GM12892 (cell line): Measurements from ENCODE around the genes EGLN1 and DISC1.

- RRBS, result 39% methylated on average over 6 of the region's 43 CpGs
Measured at GRCh38 chr1:230332436-230333333, 93.4 kb downstream of the PGBD5 start.

GRCh38 chr1:230422564-230423086, 3.5 kb downstream of the PGBD5 start:
- RRBS, result no CpG with 5 or more reads among the region's 10 CpGs

DNA sequence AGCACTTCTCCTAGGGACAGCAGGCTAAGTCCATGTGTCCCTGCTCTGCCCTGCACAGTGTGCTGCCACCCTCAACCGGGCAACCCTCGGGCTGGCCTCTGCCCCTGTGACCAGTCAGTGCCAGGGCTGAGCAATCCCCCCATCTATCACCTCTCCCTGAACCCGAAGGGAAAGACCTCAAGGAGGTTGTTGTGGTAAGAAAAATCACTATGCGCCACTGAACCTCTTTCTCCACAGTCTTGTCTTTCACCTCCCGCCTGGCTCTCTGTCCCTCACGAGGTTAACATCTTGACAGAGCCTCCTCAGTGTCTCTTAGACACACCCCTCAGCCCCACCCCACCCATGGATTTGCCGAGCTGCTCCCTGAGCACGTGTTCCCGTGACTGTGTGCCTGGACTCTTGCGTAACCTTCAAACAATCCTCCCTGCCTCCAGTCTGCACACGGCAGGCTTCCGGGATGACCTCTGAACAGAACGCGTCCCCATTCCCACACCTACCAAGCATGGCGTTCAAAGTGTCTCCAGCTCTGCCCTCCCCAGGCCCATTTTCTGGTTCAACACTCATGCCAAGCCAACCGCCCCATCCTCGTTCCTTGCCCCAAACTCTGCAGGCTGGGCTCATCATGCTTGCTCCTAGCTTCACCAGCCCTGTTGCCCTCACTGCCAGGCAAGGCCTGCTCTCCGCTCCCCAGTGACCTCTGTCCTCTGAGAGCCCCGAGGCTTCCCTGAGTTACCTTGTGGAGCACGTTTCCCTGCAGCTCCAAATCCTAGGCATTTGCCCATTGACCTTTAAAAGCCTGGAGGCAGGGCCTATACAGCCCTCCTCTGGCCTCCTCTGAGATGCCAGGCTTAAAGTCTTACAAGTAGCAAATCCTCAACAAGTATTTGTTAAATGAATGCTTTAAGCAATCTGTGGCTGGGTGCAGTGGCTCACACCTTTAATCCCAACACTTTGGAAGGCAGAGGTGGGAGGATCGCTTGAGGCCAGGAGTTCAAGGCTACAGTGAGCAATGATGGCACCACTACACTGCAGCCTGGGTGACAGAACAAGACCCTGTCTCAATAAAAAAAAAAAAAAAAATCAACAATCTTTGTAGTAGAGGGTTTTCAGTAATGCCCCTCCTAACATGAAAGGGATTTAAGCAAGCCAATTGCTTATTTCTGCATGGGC, 5.2 kb downstream of the AGT start:
- RRBS, result no CpG with 5 or more reads among the region's 21 CpGs

- RRBS, result no CpG with 5 or more reads among the region's 4 CpGs
Measured at GRCh38 chr1:230725142-230725558, 11.2 kb upstream of the AGT start.

- RRBS, result no CpG with 5 or more reads among the region's 5 CpGs
Measured at GRCh38 chr1:230739802-230740210, 7.4 kb upstream of the CAPN9 start.

GRCh38 chr1:230824577-230824840, 43.8 kb downstream of the C1orf198 start:
- RRBS, result no CpG with 5 or more reads among the region's 2 CpGs

- RRBS, result no CpG with 5 or more reads among the region's 13 CpGs
Measured at GRCh38 chr1:230977144-230977816, 1.4 kb downstream of the TTC13 start.

DNA sequence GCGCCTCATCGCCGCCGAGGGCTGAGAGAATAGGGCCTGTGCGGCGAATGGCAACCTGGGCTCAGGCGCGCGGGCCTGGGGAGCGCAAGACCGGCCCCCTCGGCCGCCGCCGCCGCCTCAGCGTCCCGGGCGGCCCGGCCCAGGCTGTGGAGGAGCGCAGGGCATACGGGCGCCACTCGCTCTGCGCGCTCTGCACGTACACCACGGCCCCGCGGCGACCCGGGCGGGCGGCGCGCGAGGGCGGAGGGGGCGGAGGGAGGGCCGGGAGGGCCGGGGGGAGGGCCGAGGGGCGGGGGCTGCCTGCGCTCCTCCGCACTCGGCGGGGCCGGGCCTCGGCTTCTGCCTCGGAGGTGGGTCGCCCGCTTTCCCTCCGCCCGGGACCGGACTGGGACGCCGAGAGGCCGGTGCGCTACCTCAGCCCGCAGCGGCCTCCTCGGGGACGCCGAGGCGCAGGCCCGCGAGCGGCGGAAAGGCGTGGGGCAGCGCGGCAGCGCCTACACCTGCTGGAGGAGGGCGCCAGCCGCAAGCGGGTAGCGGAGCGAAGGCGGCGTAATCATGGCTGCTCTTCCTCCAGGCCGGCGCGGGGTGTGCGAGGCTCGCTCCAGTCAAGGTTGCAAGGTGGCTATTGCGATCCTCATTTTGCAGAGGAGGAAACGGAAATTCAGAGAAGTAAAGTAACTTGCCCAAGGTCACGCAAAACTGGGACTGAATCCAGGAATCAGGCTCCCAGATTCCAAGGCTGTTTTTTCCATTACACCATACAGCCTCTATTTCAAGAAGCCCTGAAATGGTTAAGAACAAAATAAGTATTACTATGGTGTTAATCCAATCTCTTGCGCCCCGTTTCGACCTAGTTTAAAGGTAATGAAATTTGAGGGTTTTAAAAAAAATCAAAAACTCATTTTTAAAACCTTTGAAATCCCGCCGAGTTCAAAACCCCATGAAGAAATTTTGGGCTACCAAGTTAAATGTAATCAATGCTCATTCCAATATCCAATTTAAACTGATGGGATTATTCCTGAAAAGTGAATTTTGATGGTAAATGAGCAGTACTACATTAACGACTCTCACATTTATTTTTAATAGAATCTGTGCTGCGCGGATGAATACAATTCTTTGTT, at the start of gene EGLN1:
Gene EGLN1, minus strand, starts transcription at position 185 of the 1,121 bp plus-strand sequence.
- RRBS, result 1% methylated on average over 29 of the region's 96 CpGs

- RRBS, result no CpG with 5 or more reads among the region's 14 CpGs
Measured at GRCh38 chr1:231612512-231613296, 13.9 kb upstream of the DISC1 start.

DNA sequence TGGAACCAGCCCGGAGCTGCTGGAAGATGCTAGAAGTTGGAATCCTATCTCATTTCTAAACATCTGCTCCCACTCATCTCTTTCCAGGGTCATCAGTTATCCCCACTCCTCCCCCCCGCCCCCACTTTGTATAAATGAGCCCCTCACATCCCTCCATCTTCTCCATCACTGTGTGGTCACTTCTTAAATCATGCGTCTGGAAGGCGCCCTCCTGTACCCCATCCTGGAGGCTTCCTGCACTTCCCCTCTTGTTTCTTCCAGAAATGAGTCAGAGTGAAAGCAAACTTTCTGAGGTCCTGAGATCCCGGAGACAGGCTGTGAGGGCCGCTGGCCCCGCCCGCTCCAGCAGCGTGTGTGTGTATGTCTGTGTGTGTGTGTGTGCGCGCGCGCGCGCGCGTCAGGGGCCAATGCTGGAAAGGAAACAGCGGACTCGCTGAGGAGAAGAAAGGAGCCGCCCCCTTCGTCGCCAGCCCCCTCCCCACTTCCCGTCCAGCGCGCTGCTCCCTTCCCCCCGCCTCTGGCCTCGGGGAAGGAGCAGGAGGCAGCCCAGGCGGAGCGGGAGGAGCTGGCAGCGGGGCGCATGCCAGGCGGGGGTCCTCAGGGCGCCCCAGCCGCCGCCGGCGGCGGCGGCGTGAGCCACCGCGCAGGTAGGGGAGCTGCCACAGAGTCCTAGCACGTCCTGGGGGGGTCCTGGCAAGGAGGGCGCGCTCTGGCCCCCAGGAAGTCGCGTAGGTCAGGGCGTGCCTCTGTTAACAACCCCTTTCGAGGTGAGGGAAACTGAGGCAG, at the start of gene DISC1:
Gene DISC1, plus strand, starts transcription at position 503 of the 786 bp plus-strand sequence.
- RRBS, result no CpG with 5 or more reads among the region's 49 CpGs

- RRBS, result no CpG with 5 or more reads among the region's 6 CpGs
Measured at GRCh38 chr1:231850652-231851144, 224.1 kb downstream of the DISC1 start.

DNA sequence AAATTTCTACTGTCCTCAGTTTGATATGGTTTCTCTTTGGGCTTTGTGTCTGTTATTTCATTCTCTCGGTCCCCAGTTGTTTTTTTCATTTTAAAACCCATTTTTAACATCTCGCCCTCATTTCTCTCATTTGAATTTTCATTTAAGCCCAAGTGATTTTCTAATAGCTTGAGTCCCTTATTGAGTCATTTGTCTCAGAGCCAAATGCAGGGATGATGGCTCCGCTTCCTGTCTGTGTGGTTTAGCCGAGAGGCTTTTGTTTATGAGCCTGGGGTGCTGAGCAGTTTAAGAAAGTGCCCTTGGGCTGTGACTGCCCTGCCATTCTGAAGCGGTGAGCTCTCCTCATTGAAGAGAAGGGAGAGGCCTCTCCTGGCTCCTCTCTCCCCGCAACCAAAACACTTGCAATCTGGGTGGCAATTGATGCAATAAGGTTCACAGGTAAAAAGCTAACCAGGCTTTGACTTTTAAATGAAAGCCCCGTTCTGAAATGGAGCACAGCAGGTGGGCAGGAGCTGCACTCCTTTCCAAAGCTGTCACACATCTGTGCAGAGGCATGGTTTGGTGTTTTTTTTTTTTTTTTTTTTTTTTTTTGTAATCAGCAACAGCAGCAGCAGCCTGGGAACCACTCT, 403.8 kb downstream of the SIPA1L2 start:
- RRBS, result no CpG with 5 or more reads among the region's 7 CpGs

- RRBS, result no CpG with 5 or more reads among the region's 6 CpGs
Measured at GRCh38 chr1:233328810-233329162, 1.3 kb downstream of the MAP3K21 start.

DNA sequence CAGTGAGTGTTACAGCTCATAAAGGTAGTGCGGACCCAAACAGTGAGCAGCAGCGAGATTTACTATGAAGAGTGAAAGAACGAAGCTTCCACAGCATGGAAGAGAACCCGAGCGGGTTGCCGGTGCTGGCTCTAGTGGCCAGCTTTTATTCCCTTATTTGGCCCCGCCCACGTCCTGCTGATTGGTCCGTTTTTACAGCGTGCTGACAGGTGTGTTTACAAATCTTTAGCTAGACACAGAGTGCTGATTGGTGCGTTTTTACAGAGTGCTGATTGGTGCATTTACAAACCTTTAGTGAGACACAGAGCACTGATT, 68.3 kb downstream of the MAP3K21 start:
- RRBS, result no CpG with 5 or more reads among the region's 11 CpGs

GRCh38 chr1:233625093-233626035, 11.5 kb downstream of the KCNK1 start:
- RRBS, result no CpG with 5 or more reads among the region's 6 CpGs

DNA sequence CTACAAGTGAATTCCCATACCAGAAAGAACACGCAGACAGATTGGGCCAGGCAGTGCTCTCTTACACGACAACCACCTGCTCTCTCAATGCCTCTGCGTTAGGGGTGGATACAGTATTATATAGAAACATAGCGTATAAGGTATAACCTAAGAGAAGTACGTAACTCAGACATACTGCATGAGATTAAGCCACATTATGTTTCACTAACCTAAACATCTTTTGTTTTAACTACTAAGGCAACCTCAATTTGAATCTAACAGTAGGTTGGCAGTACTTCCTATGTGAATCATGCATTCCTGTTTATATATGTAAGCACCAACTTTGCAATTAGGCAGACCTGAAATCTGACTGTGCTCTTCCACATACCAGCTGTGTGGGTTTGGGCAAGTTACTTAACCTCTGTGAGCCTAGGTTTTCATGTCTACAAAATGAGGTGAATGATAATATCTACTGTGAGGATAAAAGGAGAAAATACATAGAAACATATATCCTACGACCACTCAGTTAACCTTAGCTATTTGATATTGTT, 58.1 kb upstream of the COA6 start:
- RRBS, result no CpG with 5 or more reads among the region's 6 CpGs

- RRBS, result no CpG with 5 or more reads among the region's 13 CpGs
Measured at GRCh38 chr1:234373817-234374356, 631 bp downstream of the COA6 start.

DNA sequence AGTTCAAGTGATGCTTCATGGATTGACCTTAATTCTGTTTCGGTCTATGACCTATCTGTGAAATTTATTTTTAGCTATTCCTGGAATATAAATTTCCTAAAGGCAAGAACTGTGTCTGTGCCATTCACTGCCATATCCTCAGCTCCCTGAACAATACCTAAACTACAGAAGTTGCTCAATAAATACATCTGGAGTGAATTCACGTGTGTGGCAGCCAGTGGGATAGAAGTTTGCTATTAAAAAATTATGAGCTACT, 39.5 kb upstream of the TARBP1 start:
- RRBS, result no CpG with 5 or more reads among the region's 2 CpGs

DNA sequence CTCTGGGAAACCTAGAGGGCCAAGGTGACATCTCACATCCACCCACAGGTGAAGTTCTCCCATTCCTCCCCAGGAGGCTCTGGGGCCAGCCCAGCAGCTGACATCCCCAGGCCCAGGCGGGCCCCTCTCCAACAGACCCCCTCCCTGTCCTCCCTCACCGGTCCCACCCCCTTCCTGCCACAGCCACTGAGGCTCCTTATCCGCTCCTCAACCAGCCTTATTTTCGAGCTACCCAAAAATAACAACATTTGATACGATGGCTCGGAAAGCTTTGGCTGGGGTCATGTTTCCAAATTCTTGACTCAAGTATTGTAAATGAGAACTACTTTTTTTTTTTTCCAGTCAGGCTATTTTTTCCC, 27.4 kb downstream of the IRF2BP2 start:
- RRBS, result no CpG with 5 or more reads among the region's 6 CpGs

DNA sequence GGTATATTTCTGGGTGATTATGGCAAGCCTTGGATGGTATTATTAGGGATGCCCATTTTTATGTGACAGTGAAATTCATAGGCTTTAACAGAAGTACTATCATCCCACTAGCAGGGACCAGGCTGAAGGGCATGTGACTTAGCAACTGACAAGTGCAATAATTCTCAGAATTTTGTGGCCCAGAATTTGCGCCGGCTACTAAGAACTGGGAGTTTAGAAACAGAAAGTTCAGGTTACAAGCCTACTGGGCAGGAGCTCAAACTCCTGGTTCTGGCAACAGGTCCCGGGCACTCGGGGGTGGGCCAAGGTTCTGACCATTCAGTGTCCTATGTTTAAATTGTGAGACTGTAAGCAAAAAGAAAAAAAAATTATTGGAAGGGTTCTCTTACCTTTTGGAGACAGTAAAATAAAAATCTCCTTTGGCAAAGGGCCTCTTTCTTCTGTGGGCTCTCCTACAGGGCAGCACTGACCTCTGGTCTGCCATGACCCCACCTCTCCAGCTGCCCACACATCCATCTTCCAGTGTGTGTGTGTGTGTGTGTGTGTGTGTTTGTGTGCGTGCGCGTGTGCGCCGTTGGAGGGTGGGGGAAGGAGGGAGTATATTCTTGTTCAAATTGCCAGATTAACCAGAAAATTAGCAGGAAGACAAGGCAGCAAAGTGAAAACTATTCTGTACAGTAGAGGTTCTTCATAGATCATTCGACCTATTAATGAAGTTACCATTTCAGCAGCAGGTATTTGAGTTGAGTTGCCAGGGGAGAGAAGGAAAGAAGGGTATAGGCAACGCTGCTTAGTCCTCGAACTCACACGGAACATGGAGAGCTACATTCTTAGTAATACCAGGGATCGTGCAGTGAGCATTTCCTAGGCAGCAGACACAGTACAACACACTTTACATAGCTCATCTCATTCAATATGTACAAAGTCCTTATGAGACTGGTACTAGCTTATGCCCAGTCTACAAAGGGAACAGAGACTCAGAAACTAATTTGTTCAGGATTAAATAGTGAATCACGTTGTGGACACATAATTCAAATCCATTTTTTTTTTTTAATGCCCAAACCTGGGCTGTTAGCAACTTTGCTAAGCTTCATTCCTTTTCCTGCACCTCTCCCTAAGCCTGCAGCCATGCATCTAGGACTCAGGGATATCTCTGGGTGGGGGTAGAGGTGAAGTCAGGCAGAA, 25.9 kb downstream of the IRF2BP2 start:
- RRBS, result 68% methylated on average over 1 of the region's 15 CpGs